Parietal lobe (tissue), 2 donors: ENCODE results near the genes MLLT11 and SEMA6C.

GRCh38 chr1:150273018-150273799 is 619 bp downstream of the C1orf54 start:
- RAMPAGE, long total RNA = no peak

- RAMPAGE, long total RNA = no peak
These were observed 10.6 kb downstream of the ADAMTSL4 start for GRCh38 chr1:150559620-150560416.

- RAMPAGE, long total RNA = no peak
These were observed 637 bp downstream of the MCL1 start for GRCh38 chr1:150578822-150579123.

GRCh38 chr1:150580211-150580672 is 832 bp upstream of the MCL1 start:
- RAMPAGE, long total RNA = no peak

GRCh38 chr1:150616841-150617406 is 12.5 kb downstream of the ENSA start:
- RAMPAGE, long total RNA = no peak

- RAMPAGE, long total RNA = no peak
These were observed 1.1 kb upstream of the SETDB1 start for GRCh38 chr1:150925029-150925542.

DNA sequence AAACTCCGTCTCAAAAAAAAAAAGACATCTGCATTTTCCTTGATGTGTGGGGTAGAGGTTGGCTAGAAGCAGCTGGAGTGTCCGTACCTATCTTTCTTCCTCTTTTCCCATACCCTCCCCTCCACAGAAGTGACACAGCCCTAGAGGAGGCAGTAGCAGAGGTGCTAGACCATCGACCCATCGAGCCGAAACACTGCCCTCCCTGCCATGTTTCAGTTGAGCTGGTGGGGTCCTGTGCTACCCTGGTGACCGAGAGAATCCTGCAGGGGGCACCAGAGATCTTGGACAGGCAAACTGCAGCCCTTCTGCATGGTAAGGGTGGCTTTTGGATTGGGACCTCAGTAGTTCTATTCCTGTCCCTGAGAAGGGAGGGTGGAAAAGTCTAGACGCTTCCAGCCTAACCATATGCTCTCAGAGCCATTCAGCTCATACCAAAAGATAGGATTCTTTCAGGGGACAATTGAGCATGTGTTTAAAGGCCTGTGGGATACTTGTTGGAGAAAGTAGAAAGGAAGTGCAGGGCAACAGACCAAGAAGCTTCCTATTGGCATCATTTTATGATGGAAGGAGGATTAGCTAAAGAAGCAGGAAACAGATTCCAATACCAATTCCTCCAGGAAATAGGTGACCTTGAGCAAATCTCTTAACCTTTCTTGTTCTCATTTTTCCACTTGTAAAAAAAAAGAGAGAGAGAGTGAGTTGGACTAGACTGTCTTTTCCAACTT is 11.7 kb upstream of the BNIPL start:
- RAMPAGE, long total RNA = no peak

GRCh38 chr1:151052334-151053273 is 5.1 kb downstream of the C1orf56 start:
- RAMPAGE, long total RNA = no peak

GRCh38 chr1:151059935-151060799 is at the start of gene MLLT11:
Gene MLLT11 (plus strand): TSS chr1:151060397.
- RAMPAGE, long total RNA = start-site peak on the plus strand at chr1:151060264-151060496, 3,034 and 471 reads in 2 replicates

DNA sequence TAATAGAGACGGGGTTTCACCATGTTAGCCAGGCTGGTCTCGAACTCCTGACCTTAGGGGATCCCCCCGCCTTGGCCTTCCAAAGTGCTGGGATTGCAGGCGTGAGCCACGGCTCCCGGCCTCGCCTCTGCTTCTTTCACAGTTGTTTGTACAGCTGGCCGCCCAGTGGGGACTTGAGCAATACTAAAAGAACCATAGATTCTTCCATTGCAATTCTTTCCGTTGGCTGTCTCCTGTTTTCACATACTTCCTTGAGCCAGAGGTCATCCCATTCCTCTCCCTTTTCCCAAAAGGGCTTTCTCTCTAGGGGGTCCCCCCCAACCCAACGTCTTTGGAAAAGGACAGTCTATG is 1.1 kb downstream of the GABPB2 start:
- RAMPAGE, long total RNA = no peak

DNA sequence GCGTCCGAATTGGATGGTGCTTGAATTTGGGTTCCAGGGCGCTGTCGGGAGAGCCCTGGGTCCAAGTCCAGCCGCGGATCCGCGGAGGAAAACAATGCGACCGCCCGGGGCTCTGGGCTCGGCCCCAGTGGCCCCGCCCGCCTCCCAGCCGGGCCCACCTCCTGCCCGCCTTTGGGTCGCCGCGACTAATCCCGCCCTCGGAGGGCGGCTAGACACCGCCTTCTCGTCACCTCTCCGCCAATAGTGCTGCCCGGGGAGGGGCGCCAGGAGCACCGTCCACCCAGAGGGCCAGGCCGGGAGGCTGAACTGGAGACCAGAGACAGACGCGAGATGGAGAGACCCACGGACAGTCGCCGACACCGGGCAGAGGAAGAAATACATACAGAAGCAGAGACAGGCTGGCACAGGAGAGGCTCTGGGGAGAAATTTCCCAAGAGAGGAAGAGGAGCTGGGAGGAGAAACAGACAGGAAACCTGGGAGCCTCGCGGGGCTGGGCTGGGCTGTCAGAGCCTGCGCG is at the start of gene SEMA6C:
Gene SEMA6C, minus strand, starts transcription at position 96 of the 517 bp plus-strand sequence.
- RAMPAGE, long total RNA = no peak

- RAMPAGE, long total RNA = no peak
These were observed 1.3 kb upstream of the SEMA6C start for GRCh38 chr1:151147605-151148192.

GRCh38 chr1:151164581-151165043 is 1.1 kb downstream of the LYSMD1 start:
- RAMPAGE, long total RNA = no peak

GRCh38 chr1:151165044-151165768 is 496 bp downstream of the LYSMD1 start:
- RAMPAGE, long total RNA = no peak

GRCh38 chr1:151166362-151167070 is 572 bp downstream of the SCNM1 start:
- RAMPAGE, long total RNA = no peak

GRCh38 chr1:151290347-151290574 is 8.2 kb downstream of the ZNF687 start:
- RAMPAGE, long total RNA = no peak

DNA sequence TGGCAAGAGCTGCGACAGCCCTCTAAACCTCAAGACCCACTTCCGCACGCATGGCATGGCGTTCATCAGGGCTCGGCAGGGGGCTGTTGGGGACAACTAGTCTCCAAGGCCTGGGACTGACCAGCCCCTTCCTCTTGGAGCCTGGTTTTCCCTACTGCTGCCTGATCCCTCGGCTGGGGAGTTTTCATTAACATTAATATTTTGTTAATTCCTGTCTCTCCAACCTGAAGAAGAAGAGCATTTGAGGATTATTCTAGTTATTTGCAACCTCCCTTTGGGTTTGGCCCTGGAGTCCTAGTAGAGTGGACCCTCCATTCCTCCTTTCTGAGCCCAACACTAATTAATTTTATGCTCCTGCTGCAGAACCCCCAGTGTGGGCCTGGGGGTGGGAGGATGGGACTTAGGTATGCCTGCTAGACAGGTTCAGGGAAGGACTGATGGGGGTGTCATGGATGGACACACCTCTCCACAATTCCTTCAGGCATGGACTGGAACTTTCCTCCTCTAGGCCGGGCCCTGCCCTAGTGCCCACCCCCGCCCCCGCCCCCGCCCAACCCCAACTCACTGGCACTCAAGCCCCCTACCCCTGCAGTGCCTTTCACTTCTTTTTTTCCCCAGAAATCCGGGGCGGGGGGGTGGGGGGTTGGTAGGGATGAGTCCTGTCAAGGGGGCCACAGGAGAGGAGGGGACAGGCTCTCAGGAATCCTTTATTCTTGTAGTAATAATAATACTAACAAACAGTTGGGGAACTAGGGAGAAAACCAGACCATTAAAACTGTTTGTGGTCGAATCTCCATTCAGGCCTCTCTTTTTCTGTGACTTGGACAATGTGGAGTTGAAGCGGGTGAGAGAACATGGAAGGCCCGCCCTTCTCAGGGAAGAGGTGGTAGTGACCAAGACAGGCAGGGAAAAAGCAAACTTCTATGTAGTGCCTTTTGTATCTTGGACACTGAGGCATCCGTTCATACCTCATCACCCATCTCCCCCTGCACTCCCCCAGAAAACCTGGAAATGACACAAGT is 9.3 kb downstream of the ZNF687 start:
- RAMPAGE, long total RNA = no peak

DNA sequence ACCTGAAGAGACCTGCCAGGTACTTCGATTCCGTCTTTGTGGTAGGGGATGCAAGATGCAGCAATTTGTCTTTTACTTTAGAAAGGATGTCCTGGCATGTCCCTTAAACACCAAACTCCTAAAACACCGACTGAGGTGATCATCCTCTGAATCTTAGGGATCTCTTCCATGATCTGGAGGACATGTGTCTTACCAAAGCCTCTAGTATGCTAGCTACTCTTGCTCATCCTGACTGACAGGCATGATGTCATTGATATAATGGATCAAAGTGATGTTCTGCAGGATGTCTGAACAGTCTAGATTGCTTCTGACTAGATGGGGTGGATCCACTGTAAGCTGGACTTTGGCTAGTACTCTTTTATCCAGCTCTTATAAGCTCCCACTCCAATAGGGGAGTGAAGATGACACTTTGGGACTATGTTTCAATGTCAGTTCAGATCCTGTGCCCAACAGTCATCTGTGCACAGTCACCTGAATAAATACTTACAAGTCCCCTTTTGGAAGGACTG is 11.3 kb upstream of the CGN start:
- RAMPAGE, long total RNA = no peak

DNA sequence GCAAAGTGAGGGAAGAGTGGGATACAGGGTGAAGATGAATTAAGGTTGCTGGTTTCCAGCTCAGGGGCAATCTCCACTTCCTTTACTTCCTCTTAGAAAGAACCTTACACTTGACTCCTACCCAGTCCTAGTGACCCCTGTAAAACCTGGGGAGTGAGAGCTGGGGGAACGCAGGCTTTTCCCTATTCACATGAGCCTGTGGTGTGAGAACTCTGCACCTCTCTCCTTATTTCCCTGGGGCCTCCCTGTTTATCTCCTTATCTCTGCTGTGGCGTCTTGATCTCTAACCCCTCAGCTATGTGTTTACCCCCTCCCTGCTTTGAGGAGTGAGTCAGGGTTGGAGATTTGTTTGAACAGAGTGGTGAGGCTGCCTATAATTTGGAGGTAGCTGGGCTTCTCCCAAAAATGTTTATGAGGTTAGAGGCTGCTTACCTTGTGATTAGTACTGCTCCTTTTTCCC is 8.6 kb downstream of the TUFT1 start:
- RAMPAGE, long total RNA = no peak

GRCh38 chr1:151569394-151570258 is 29.5 kb downstream of the TUFT1 start:
- RAMPAGE, long total RNA = no peak